AG04449 (cell line): ENCODE results near the gene FAM43B.

DNA sequence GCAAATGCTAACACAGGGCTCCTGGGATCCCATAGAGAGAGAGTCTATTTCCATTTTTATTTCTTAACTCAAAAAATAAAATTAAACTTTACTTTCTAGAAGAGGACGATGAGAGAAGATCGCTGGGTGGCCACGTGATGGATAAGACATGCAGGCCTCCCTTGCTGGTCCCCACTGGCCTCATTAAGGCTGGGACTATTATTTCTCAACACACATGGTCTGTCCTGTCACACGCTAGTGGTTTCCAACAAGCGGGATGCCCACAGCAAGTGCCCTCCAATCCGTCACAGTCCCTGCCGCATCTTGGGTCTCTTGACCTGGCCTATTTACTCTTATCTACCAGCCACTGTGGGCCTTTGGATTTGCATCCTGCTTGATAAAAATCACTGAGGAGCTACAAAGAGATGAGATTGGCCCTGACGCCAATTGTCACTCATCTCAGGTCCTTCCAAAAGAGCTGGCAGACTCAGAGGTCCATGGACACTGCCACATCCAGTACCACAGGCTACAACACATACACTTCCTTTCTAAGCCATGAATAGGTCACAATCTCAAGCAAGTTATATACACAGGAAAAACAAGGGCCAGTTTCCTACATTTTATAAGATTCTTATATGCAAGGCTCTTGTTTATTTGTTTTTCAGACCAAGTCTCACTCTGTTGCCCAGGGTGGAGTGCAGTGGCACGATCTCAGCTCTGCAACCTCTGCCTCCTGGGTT lies 29.9 kb downstream of the CAPZB start:
- RRBS: no CpG with 5 or more reads among the region's 9 CpGs

GRCh38 chr1:19467119-19468193 lies 17.9 kb downstream of the CAPZB start:
- RRBS: no CpG with 5 or more reads among the region's 16 CpGs

DNA sequence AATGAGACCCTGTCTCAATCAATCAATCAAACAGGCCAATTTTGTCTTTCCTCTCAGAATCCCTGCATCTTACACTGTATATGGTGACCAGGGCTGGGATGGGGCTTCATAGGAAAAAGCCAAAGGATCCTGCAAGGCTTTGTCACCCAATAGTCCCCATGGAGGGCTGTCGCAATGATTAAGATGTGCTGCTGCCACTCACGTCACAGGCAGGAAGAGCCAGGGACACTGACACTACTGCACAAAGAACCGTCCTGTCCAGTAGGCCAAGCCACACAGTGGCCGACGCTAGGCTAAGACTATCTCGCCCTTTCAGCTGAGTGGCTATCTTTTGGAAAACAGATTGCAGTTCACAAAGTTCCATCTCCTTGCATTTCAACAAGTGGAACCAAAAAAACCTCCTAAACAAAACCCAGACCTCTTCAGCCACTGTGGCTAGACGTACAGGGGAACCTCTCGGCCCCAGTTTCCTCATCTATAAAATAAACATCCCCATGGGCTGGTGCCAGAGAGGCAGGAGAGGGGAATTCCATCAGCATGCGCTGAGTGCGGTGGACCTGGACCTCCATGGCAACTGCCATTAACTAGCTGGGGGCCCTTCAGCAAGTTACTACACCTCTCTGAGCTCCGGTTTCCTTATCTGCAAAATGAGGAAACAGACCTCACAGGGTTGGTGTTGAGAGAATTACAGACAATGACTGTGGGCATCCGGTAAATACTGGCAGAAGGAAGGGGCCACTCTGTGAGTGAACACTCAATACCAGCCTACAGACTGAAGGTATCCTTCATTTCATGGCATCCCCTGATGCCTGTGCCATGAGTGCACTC lies 8.7 kb downstream of the CAPZB start:
- RRBS: 75% methylated on average over 1 of the region's 12 CpGs

GRCh38 chr1:19597197-19598030 lies 635 bp downstream of the MICOS10 start:
- RRBS: 2% methylated on average over 15 of the region's 47 CpGs

- RRBS: no CpG with 5 or more reads among the region's 11 CpGs
These were observed 3.9 kb upstream of the NBL1 start for GRCh38 chr1:19639996-19640741.

GRCh38 chr1:19758036-19758929 lies 41.4 kb downstream of the TMCO4 start:
- RRBS: no CpG with 5 or more reads among the region's 9 CpGs

GRCh38 chr1:19759368-19760177 lies 40.1 kb downstream of the TMCO4 start:
- RRBS: no CpG with 5 or more reads among the region's 8 CpGs

GRCh38 chr1:19786818-19787465 lies 12.8 kb downstream of the TMCO4 start:
- RRBS: no CpG with 5 or more reads among the region's 13 CpGs

DNA sequence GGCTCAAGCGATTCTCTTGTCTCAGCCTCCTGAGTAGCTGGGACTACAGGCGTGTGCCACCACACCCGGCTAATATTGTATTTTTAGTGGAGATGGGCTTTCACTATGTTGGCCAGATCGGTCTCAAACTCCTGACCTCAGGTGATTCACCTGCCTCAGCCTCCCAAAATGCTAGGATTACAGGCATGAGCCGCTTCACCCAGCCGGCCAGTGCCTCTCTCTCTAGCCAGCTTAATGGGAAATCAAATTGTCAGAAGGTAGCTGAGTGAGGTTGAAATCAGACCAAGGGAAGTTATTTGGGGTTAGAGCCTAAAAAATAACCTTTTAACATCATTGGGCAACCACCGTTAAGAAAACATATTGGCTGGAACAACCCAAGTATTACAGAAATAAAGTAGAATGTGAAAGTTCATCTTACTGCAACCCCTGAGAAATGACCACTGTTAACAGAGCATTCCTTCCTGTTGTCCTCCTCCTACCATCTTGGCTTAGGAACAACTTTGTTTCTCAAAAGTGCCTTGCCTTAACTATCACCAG lies 3.1 kb upstream of the RNF186 start:
- RRBS: no CpG with 5 or more reads among the region's 7 CpGs

DNA sequence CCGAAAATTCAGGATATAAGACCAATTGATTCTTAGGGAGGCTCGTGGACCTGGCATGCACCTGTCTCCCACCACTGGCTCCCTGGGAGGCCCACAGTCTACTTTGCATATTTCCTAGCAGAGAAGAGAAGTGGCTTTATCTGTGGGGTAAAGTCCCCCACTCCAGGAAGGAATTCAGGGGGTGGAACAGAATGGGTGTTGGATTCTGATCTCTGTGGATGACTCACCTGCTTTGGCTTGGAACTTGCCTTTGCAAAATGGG lies 21.2 kb upstream of the OTUD3 start:
- RRBS: no CpG with 5 or more reads among the region's 2 CpGs

- RRBS: no CpG with 5 or more reads among the region's 6 CpGs
These were observed 1.4 kb upstream of the PLA2G2C start for GRCh38 chr1:20187464-20188315.

DNA sequence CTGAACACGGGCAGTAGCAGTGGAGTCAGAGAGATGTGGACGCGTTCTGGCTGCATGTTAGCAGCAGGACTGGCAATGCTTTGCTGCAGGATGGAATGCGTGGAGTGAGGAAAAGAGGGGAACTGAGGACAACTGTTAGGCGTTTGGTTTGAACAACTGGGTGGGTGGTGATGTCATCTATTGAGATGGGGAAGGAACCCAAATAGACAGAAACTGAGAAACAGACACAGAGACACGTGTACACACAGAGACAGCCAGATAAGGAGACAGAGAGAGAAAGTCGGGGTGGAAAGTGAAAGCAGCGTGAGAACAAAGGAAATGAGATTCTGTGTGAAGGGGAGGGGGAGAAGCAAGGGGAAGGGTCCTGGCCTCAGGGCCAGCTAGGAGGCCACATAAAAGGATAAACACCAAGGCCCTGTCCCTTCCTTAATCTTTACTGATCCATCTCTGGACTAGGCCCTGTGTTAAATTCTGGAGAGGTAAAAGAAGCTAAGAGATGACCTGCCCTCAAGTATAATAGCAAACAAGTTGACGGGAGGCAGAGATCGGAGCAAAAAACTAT lies 31.5 kb downstream of the VWA5B1 start:
- RRBS: no CpG with 5 or more reads among the region's 10 CpGs

DNA sequence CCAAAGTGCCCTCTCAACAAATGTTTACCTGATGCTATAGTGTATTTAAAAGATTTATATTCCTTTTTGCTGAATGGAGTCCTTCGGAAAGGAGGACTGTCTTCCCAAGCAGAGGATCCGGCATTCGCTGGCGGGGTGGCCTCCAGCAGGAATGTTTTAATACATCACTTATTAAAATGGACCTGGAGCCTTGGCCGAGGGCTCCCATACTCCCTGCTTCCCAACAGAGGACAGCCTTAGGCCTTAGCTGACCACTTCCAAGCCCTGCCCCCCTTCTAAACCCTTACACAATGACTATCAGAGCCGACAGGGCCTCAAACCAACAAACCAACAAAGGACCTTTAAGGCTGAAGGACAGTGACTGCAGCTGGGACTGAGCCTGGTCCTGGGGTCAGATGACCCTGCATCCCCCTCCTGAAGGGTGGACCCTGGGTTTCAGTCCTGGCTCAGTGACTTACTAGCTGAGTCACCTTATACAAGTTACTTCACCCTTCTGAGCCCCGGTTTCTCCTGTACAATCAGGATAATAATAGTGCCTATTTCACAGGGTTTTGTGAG lies 5.7 kb downstream of the CAMK2N1 start:
- RRBS: no CpG with 5 or more reads among the region's 7 CpGs

- RRBS: no CpG with 5 or more reads among the region's 2 CpGs
These were observed 4.1 kb downstream of the CAMK2N1 start for GRCh38 chr1:20481972-20482171.

GRCh38 chr1:20552277-20552938 lies at the start of gene FAM43B:
FAM43B (plus strand) TSS chr1:20552573.
- RRBS: 3% methylated on average over 42 of the region's 54 CpGs

DNA sequence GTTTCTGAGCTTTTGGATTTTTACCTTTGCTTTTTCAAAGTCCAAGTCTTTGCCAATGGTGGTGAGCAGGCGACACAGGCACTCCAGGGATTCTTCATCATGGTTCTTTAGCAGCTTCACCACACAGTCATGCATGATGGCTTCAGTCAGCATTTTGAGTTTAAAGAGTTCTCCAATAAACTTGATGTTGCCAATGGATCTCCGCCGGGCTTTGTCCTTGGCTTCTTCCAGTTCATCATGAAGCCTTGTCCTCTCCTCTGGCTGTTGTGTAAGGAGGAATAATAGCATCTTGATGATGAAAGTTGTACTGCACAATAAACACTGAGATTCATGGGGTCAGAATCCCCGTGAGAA lies 77.3 kb upstream of the HP1BP3 start:
- RRBS: no CpG with 5 or more reads among the region's 4 CpGs

DNA sequence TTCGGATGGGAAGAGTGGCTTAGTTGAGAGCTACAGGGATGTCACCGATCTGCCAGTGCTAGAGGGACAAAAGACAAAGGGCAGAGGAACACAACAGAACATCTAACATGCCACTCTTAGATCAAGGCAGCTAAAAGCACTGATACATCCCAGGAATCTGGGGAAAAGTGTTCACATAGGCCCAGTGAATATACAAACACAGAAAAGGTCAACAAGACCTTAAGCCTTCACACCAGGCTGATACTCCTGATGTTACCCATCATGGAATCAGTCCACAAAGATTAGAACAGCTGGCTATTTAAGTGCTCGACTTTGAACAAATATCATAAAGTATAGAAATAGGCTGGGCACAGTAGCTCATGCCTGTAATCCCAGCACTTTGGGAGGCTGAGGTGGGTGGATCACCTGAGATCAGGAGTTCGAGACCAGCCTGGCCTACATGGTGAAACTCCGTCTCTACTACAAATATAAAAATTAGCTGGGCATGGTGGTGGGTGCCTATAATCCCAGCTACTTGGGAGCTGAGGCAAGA lies 163.1 kb downstream of the EIF4G3 start:
- RRBS: no CpG with 5 or more reads among the region's 5 CpGs

DNA sequence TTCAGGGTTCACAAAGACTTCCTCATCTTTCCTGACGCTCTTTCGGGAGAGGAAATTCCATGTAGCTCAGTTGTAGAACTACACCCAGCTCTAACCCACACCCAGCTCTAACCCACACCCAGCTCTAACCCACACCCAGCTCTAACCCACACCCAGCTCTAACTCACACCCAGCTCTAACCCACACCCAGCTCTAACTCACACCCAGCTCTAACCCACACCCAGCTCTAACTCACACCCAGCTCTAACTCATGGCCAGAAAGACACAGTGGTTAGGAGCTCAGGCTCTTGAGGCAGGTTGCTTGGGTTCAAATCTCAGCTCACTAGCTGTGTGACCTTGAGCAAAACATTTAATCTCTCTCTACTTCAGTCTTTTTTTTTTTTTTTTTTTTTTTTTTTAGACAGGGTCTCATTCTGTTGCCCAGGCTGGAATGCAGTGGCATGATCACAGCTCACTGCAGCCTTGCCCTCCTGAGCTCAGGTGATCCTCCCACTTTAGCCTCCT lies 14.2 kb upstream of the EIF4G3 start:
- RRBS: no CpG with 5 or more reads among the region's 2 CpGs

DNA sequence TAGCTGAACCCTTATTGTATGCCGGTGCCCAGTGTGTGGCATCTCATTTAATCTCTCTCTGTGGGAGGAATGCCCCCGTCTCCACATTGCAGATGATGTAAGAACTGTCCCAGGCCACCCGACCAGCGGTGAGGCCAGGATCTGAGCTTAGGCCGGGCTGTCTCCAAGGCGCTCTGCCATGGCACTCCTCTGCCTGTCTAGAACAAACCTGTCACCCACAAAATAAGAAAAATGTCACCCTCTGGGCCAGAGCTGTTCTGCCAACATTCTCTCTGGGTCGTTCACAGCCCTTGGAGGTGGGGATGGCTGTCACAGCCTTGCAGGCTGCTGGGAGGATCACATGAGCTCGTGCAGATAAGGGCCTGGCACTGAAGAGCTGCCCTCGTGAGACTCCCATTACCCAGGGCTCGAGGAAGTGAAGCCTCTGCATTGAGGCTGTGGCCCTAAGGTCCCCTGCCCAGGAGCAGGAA lies 52.7 kb downstream of the ECE1 start:
- RRBS: 100% methylated on average over 1 of the region's 10 CpGs

GRCh38 chr1:21257376-21258179 lies 32.7 kb downstream of the ECE1 start:
- RRBS: no CpG with 5 or more reads among the region's 13 CpGs